IMR-90 (cell line): ENCODE results near the gene ROBO1.

DNA sequence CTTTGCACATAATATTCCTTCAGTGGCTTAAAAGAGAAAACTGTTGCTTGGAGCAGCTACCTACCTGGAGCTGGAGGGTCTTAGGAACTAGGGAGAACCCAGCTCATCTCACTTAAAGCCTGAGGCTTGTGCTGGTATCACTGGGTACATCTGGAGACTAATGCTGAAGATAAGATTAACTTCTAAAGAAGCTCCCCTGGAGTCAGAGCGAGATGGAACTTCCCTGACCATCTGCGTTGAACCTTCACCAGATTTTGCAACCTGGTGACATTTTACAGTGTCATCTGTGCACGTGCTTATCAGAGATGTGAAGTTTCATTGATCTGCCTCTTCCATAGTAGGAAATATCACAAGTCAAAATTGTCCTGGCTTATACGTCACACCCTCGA is 395.6 kb downstream of the SHQ1 start:
- RRBS: no CpG with 5 or more reads among the region's 5 CpGs
CAGE:
- cytosol, long polyA plus RNA: no peak
- long polyA plus RNA: no peak
- nucleus, long polyA plus RNA: no peak

DNA sequence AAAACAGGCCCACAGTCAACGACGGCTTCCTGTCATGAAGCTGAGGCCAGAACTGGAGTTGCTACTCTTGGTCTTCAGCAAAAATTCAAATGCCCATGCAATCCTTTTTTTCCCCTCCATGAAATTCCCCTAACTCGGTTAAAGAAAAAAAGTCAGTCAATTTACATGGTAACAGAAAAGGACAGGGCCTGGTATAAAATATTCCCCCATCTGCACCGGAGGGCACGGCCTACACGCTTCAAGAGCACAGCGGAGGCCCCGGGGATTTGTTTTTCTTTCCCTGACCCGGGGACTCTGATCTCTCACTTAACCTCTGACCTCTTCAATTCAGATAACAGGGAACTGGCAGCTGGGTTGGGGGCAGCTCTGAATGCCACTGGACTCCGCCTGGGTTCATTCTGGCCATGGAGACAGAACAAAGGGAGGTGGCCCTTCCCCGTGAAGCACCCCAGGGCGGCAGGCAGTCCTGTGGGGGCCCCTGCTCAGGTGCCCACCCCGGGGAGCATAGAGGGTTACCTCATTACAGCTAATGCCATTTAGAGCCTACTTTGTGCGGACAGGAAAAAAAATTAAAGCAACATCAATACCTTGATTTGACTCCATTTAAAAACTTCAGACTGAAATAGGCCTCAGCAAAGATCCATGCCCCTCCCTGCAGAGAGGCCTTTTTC is 257.5 kb downstream of the SHQ1 start:
- RRBS: 81% methylated on average over 5 of the region's 14 CpGs
CAGE:
- cytosol, long polyA plus RNA: no peak
- long polyA plus RNA: no peak
- nucleus, long polyA plus RNA: no peak

- RRBS: no CpG with 5 or more reads among the region's 6 CpGs
CAGE:
- cytosol, long polyA plus RNA: no peak
- long polyA plus RNA: no peak
- nucleus, long polyA plus RNA: no peak
These were observed 27.1 kb downstream of the SHQ1 start for GRCh38 chr3:72821084-72821599.

- RRBS: no CpG with 5 or more reads among the region's 13 CpGs
CAGE:
- cytosol, long polyA plus RNA: no peak
- long polyA plus RNA: no peak
- nucleus, long polyA plus RNA: no peak
These were observed 1.1 kb downstream of the GXYLT2 start for GRCh38 chr3:72888831-72889472.

GRCh38 chr3:73041528-73042137 is 19.8 kb upstream of the EBLN2 start:
- RRBS: no CpG with 5 or more reads among the region's 3 CpGs
CAGE:
- cytosol, long polyA plus RNA: no peak
- long polyA plus RNA: no peak
- nucleus, long polyA plus RNA: no peak

DNA sequence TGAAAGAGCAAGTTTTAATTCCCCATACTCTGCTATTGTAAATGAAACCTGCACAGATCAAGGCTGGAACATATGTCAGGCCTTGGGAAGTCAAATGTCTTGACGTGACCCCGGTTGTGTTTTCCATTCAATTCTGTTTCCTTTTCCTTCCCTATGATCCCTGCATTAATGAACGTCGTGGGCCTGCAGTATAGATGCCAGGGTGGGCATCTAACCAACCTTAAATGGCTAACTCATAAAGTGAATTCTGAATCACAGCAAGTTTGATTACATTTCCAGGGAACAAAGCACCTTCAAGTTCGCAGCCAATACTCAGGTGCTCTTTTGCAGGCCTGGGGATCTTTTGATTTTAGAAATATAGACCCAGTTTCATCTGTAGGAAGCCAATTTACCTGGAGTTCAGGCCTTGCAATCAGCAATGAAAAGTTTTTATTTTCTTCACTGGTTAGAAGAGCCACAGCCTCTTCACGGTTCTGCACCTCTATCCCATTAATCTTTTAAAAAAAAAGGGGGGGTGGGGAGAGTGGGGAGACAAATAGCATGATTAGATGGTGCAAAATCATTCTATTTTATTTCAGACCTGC is 237.1 kb downstream of the PDZRN3 start:
- RRBS: no CpG with 5 or more reads among the region's 6 CpGs
CAGE:
- cytosol, long polyA plus RNA: no peak
- long polyA plus RNA: no peak
- nucleus, long polyA plus RNA: no peak

GRCh38 chr3:73403890-73404676 is 220.7 kb downstream of the PDZRN3 start:
- RRBS: no CpG with 5 or more reads among the region's 13 CpGs
CAGE:
- cytosol, long polyA plus RNA: no peak
- long polyA plus RNA: no peak
- nucleus, long polyA plus RNA: no peak

DNA sequence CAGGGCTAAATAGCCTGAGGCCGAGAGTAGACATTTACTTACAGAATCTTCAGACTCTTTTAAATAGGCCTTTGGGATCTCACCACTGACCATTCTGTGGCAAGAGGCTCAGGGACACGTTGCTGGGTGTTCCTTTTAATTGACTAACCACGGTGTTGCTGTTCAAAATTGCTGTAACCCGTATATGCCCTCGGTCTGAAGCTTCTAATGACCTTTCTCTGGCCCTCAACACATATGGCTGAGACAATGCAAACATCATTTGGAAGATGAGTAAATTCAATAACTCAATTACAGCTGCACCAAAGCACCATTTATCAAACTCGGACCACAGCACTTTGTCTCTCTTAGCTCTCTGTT is 152.5 kb downstream of the PDZRN3 start:
- RRBS: no CpG with 5 or more reads among the region's 6 CpGs
CAGE:
- cytosol, long polyA plus RNA: no peak
- long polyA plus RNA: no peak
- nucleus, long polyA plus RNA: no peak

DNA sequence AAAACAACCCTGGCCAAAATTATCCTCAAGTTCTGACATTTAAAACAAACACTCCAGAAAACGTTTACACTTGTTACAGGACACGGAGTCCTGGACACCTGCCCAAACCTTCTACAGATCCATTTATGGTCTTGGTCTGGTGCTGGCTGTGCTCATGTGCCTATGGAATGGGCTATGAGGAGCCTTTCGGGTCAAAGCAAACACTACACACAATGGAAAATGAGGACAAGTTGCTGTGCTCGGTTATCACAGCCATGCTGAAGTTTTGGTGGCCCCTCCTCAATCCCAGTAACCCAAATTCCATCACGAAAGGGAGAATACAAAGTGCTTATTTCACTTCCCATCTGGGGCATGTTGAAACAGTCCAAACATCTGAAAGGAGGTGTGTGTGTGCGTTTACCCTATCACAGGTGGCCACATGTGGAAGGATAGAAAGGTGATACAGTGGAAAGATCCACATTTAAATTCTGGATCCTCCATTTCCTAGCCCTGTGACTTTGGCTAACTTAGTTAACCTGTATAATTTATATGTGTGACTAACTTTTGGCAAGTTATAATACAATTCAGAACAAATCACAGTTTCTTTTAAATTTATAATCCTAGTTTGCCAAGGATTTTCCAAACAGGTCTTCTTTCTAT is 107.9 kb downstream of the PDZRN3 start:
- RRBS: no CpG with 5 or more reads among the region's 6 CpGs
CAGE:
- cytosol, long polyA plus RNA: no peak
- long polyA plus RNA: no peak
- nucleus, long polyA plus RNA: no peak

GRCh38 chr3:73569385-73570017 is 55.2 kb downstream of the PDZRN3 start:
- RRBS: no CpG with 5 or more reads among the region's 7 CpGs
CAGE:
- cytosol, long polyA plus RNA: no peak
- long polyA plus RNA: no peak
- nucleus, long polyA plus RNA: no peak

- RRBS: no CpG with 5 or more reads among the region's 8 CpGs
CAGE:
- cytosol, long polyA plus RNA: no peak
- long polyA plus RNA: no peak
- nucleus, long polyA plus RNA: no peak
These were observed 3.4 kb downstream of the PDZRN3 start for GRCh38 chr3:73621103-73621912.

DNA sequence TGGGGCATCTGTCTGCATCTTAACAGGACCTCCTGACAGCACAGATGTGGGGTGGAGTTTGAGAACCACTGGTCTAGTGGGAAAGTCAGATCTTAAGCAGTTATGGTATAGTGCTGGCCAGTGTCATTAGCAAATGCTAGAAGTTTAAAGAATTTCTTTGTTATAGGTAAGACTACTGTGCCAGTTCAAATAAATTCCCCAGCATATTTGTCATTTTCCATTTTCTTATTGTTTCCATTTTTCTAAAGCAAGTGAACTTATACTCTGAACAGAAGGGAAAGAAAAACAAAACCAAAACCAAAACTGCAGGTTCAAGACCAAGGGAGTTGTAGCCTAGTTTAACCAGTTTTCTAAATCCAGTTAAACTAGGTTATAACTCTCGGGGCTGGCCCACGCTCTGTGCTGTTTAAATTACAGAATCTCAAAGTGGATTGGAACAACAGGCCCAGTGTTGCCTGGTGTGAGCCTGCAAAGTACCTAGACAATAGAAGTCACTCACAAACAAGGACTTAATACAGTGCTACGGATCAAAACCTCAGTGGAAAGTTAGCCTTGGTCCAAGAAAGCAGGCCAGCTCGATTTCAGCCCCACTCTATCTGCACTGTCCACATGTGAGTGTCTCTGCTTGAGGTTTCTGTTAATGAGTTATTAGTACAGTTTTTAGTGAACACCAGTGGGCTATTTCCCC is 93.5 kb upstream of the PDZRN3 start:
- RRBS: no CpG with 5 or more reads among the region's 4 CpGs
CAGE:
- cytosol, long polyA plus RNA: no peak
- long polyA plus RNA: no peak
- nucleus, long polyA plus RNA: no peak

- RRBS: no CpG with 5 or more reads among the region's 2 CpGs
CAGE:
- cytosol, long polyA plus RNA: no peak
- long polyA plus RNA: no peak
- nucleus, long polyA plus RNA: no peak
These were observed 262.3 kb downstream of the CNTN3 start for GRCh38 chr3:74352146-74352596.

DNA sequence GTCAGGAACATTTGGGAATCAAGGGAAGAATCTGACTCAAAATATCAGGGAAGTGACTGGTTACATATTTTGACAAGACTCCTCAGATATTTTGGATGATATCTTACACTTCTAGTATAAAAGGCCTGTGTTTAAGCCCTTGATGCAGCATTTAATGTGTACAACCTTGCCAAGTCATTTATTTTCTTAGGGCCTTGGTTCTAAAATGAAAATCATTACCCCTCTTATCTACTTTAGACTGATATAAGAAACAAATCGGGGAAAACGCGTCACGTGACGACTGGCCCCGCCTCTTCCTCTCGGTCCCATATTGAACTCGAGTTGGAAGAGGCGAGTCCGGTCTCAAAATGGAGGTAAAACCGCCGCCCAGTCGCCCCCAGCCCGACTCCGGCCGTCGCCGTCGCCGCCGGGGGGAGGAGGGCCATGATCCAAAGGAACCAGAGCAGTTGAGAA is 449.9 kb upstream of the FRG2C start:
- RRBS: no CpG with 5 or more reads among the region's 21 CpGs
CAGE:
- cytosol, long polyA plus RNA: no peak
- long polyA plus RNA: no peak
- nucleus, long polyA plus RNA: no peak

GRCh38 chr3:75361981-75362472 is 302.1 kb upstream of the FRG2C start:
- RRBS: no CpG with 5 or more reads among the region's 18 CpGs
CAGE:
- cytosol, long polyA plus RNA: no peak
- long polyA plus RNA: no peak
- nucleus, long polyA plus RNA: no peak

- RRBS: no CpG with 5 or more reads among the region's 6 CpGs
CAGE:
- cytosol, long polyA plus RNA: no peak
- long polyA plus RNA: no peak
- nucleus, long polyA plus RNA: no peak
These were observed 240.4 kb upstream of the FRG2C start for GRCh38 chr3:75423747-75424079.

- RRBS: no CpG with 5 or more reads among the region's 38 CpGs
CAGE:
- cytosol, long polyA plus RNA: no peak
- long polyA plus RNA: no peak
- nucleus, long polyA plus RNA: no peak
These were observed at the start of gene ROBO1 for GRCh38 chr3:79767220-79768330. Gene ROBO1, minus strand, starts transcription at chr3:79767998.

DNA sequence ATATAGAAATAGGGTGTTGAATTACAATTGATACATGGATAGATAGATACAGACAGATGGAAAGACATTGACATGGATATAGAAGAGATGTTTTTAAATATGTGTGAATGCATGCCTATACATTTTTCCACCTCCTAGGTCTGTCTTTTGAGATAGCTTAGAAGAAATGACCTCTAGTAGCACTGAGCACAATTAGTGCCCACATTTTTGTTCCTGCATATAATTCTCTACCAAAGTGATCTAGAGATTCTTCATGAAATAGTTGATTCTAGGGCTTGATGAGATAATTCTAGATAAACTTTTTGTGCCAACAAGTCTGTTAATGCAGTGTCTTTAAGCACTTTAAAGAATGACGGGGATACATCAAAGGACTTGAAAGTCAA is 560.1 kb upstream of the ROBO1 start:
- RRBS: no CpG with 5 or more reads among the region's 1 CpG
CAGE:
- cytosol, long polyA plus RNA: no peak
- long polyA plus RNA: no peak
- nucleus, long polyA plus RNA: no peak

GRCh38 chr3:80993415-80994033 is 767.9 kb downstream of the GBE1 start:
- RRBS: no CpG with 5 or more reads among the region's 3 CpGs
CAGE:
- cytosol, long polyA plus RNA: no peak
- long polyA plus RNA: no peak
- nucleus, long polyA plus RNA: no peak

DNA sequence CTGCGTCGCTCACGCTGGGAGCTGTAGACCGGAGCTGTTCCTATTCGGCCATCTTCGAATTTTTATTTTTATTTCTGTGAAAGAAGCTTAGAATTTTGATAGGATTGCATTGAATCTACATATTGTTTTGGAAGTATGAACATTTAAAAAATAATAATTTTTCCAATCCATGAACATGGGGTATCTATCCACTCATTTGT is 704.2 kb downstream of the GBE1 start:
- RRBS: no CpG with 5 or more reads among the region's 6 CpGs
CAGE:
- cytosol, long polyA plus RNA: no peak
- long polyA plus RNA: no peak
- nucleus, long polyA plus RNA: no peak